ENCODE results near the gene BPHL.

DNA sequence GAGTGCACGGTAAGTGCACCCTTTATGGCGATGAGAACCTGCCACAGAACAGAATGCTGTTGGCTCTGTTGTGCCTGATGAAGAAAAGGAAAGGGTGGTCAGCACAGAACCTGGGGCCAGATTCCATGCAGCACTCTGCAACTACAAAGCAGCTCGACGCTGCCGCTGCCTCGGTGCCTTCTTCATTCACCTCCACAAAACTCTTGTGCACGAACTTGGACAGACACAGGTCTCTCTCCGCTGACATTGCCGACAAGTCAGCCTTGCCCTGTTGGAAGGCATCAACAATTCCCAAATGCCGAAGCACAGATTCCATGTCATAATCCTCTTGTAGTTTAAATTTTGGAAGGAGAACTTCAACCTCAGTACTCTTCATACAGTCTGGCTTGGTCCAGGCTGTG, 13.0 kb downstream of the SERPINB9 start:
- RRBS = no CpG with 5 or more reads among the region's 10 CpGs

DNA sequence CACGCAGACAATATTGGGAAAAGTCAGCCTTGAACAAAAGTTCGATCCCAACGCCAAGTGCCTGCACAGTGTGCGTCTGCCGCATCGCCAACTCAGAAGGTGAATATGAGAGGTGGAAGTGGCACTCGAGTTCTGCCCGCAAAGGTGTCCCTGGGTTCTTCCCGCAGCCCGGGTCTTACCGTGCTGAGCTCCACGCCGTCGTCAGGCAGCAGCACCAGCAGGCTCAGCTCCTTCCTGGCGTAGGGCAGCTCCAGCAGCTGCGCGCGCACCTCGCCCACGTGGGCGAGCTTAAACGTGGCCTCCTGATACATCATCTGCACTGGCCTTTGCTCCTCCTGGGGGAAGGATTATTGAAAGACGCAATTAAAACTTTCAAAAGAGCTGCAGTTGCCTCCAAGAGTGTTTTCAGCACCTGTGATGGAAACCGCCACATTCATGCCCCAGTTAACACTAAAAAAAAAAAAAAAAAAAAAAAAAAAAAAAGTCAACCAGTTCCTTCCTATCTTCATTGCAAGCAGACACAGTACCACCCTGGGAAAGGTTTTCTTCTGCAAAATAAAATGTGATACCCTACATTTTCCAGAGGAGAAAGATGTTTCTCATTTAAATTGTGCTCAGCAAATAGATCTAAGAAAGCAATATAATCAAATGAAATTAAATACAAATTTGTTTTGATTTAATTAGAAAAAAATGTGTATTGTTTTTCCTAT, 11.3 kb downstream of the SERPINB9 start:
- RRBS = no CpG with 5 or more reads among the region's 24 CpGs

- RRBS = no CpG with 5 or more reads among the region's 25 CpGs
Observed at GRCh38 chr6:2900088-2901417, 2.6 kb downstream of the SERPINB9 start.

- RRBS = no CpG with 5 or more reads among the region's 24 CpGs
Observed at GRCh38 chr6:2908293-2909637, 5.7 kb upstream of the SERPINB9 start.

GRCh38 chr6:2939922-2941199, 31.0 kb downstream of the SERPINB6 start:
- RRBS = no CpG with 5 or more reads among the region's 32 CpGs

GRCh38 chr6:2961458-2962590, 9.5 kb downstream of the SERPINB6 start:
- RRBS = no CpG with 5 or more reads among the region's 18 CpGs

- RRBS = no CpG with 5 or more reads among the region's 8 CpGs
Observed at GRCh38 chr6:2963027-2963654, 8.2 kb downstream of the SERPINB6 start.

DNA sequence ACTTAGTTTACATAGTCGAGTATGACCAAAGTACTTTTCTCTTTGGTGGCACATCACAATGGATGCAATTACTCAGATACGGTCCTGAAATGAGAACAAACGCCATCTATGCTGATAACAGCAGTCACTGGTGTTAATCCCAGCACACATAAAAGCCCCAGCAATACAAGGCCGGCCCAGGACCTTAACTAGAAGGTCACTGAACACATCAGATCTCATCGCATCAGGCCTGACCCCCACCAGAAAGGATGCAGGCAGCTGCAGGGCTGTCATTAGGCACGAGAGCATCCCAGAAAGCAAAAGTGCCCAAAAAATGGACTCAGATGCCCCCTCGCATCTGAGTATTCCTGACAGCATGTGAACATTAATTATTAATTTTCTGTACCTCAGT, 1.1 kb downstream of the SERPINB6 start:
- RRBS = no CpG with 5 or more reads among the region's 7 CpGs

- RRBS = 1% methylated on average over 35 of the region's 84 CpGs
Observed at GRCh38 chr6:2970702-2971428, 502 bp downstream of the SERPINB6 start.

DNA sequence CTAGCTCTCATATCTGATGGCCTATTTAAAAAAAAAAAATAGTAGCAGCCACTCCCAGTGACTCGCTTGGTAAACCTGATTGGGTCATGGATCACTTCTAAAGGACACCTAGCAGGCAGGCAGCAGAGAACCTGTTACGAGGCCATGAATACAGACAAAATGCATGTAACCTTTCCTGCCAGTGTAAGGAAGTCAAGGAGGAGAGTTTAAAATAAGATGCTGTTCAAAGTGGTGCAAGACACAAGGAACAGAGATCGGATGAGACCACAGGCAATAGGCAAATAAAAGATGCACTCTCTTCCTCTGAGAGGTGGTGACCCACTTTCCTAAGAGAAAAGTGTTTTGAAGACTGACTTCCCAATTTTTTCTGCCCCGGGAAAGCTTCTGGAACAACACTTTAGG, 9.2 kb upstream of the SERPINB6 start:
- RRBS = no CpG with 5 or more reads among the region's 4 CpGs

GRCh38 chr6:3118489-3119609, at the start of gene BPHL:
Gene BPHL (plus strand): TSS chr6:3118711.
- RRBS = 1% methylated on average over 41 of the region's 85 CpGs

DNA sequence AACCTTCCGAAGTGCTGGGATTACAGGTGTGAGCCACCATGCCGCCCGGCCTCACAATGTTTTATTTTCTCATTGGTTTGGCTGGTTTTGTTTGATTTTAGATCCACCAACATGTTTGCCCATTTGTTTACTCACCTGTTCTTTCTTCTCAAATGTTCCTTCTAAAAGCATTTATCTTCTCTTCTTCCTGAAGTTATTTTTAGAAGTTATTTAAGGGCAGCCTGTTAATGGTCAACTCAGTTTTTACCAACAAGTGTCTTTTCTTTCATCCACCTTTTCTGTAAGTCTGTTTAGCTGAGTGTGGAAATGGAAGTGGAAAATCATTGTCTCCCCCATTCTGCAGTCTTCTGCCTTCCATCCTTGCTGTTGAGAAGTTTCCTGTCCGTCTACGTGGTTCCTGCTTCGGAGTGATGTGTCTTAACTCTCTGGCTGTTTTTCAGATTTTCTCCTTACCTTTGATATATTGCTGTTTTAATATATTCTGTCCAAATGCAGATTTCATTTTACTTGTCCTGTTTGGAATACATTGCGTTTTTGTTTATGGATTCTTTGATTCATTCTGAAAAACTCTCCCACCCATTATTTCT, 16.6 kb downstream of the BPHL start:
- RRBS = no CpG with 5 or more reads among the region's 7 CpGs

DNA sequence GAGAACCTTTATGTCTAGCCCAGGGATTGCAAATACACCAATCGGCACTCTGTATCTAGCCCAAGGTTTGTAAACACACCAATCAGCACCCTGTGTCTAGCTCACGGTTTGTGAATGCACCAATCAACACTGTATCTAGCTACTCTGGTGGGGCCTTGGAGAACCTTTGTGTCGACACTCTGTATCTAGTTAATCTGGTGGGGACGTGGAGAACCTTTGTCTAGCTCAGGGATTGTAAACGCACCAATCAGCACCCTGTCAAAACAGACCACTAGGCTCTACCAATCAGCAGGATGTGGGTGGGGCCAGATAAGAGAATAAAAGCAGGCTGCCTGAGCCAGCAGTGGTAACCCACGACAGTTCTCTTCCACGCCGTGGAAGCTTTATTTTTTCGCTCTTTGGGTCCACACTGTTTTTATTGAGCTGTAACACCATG, 13.9 kb upstream of the TUBB2A start:
- RRBS = no CpG with 5 or more reads among the region's 9 CpGs

DNA sequence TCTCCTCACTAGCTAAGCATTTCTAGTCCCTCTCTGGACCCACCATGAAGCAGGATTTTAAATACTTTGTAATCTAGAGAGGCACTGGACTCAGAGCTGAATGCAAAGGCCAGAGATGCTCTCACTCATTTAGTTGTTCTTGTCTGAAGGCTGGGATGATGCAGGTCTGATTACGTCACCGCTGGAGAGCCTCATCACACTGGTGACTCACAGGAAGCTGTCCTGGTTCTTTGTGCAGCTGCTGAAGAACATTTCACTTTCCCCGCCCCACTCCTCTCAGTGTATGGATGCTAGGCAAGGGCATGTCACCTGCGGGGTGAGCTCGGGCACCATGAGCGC, 19.4 kb upstream of the TUBB2A start:
- RRBS = no CpG with 5 or more reads among the region's 6 CpGs

DNA sequence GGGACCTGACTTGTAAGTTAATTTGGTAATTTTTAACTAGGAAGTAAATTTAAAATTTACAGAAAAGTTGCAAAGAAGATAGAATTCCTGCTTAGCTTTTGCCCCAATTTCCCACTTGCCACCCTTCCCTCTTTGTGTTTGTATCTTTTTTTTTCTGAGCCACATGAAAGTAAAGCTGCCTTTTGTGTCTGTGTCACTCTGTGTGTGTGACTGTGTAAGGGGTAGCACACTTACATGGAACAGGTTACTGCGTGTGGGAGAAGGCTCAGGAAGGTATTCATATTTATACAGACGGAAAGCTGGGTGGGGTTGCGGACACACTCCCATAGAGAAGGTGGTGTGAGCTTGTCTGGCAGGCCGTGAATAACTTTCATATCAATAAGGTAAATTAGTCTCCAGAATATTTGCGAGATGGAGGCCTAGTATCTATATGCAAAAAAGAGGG, 6.0 kb downstream of the PSMG4 start:
- RRBS = no CpG with 5 or more reads among the region's 5 CpGs

DNA sequence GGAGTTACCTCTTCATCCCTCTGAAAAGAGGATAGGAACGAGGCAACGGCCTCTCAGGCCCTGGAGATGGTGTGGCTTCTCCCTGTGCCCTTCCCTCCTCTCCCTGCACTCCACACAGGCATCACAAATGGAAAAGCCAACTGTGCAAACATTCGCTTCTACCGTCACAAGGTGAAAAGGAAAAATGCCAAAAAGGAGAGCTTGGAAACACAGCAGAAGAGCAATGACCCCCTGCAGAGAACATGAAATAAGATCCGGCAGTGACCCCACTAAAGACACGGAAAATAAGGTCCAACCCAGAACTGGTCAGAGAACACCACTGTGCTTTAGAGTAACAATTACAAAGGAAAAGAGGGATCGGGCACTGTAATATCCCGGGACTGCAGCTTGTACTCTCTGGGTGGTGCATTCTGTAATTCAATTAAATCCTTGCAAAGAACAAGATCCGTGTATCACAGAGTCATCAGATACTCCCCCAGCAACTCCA, 63.0 kb downstream of the SLC22A23 start:
- RRBS = no CpG with 5 or more reads among the region's 9 CpGs

DNA sequence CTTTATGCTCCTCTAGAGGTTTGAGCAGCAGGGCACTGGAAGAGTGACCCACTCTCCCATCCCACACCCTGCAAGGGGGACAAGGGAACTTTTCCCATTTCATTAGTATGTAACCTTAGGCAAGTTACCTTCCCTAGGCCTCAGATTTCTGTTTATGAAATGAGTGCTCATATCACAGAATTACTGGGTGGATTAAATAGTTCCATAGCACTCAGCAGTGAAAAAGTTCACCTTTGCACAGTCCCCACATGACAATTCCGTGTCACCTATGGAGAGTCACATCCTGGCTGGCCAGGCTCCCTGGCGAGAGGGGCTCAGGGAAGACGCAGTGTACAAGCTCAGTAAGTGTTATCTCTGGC, 59.8 kb downstream of the SLC22A23 start:
- RRBS = no CpG with 5 or more reads among the region's 3 CpGs

DNA sequence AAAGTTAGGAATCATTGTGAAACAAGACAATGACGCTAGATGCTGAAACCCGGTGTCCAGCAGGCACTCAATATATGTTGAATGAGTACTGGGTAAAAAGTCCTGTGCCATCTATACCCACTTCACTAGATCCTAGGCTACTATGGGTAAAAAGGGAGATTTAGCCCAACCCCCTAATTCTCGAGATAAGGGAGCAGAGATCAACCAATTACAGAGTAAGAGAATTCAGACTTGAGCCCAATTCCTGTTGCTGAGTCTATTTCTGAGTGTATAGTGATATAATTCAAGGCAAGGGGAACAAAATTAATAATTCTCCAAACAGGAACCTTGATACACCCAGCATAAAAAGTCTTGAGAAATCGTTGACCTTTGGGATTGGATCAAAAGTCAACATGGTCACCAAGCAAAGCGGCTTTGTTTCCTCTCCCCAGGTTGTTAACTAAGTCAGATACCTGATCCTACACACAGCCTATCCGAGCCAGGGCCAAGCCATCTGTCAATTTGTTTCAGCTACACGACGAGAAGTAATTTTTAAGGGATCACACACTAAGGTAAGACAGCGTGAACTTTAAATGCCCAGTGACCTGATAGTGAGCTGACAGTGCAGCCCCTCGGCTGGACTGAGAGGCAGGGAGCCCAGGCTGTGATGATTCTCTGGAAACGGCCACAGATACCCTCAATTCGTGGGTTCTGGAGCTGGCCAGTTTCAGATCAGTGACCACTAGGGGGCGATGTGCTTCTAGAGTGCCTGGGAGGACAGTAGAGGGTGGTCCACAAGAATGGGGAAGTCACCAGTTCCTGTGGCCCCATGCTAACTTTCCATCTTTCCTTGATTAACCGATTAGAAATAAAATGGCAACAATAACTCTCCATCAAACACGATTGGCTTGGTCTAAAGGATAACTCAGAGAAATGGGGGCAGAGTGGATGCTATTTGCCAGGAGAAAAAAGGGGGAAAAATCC, 46.2 kb downstream of the SLC22A23 start:
- RRBS = no CpG with 5 or more reads among the region's 15 CpGs

DNA sequence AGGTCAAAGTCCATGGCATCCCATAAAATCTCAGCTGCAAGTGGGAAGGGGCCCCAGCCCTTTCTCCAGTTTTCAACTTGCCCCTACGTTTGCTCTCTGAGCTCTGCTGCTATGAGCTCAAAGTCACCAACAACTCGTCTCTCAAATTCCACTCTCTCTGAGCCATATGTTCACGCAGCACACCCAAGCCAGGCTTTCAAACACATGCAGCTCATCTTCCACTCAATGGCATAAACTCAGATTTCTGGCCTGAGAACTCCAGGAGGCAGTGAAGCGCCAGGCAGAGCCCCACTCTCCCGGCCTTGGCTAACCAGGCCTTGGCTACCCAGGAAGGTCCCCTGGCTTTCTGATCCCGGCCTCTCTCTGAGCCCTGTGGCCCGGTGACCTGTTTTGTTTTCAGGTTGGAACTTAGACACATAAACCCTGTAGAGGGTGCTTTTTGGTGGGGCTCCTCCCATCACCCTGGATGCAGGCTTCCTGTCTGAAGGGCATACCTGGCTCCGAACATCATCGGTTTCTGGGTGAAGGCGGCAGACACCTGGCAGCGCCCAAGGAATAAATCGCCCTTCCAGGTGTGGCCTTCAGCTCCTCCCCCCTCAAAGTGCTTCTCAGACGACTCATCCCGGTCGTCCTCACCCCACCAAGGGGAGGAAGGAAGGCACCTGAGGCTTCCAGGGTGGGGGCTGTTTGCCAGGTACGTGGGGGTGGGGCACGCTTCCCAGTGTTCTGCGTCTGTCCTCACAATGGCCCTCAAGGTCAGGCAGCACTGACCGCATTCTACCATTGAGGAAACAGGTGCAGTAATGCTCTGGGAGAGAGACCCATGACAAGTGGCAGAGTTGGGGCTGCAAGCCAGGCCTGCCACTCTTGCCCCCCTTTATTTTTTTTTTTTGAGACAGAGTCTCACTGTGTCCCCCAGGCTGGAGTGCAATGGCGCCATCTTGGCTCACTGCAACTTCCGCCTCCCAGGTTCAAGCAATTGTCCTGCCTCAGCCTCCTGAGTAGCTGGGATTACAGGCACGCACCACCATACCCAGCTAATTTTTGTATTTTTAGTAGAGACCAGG, 12.2 kb downstream of the SLC22A23 start:
- RRBS = 31% methylated on average over 2 of the region's 22 CpGs

DNA sequence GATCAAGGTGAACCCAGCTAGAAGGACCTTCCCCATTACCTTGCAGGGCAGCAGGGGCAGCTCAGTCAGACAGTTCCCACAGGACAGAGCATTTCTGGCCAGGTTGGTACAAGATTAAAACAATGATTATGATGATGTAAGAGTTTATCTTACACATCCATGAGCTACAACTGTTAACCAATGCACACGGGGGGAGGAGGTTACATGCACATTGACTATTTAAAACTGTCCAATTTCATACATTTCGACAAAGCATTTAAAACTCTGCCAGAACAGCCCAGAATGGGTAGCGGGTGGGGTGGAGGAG, 2.2 kb downstream of the SLC22A23 start:
- RRBS = no CpG with 5 or more reads among the region's 3 CpGs